HT1080 (cell line): ENCODE measurements around a stretch of chr20.

GRCh38 chr20:38864558-38865189 lies 59.2 kb downstream of the PPP1R16B start:
RAMPAGE:
- cytosol, long total RNA: no peak
- long total RNA: no peak
- nucleus, long total RNA: no peak

GRCh38 chr20:38894949-38895184 lies 31.4 kb upstream of the FAM83D start:
RAMPAGE:
- cytosol, long total RNA: no peak
- long total RNA: no peak
- nucleus, long total RNA: no peak

GRCh38 chr20:38947548-38948577 lies 14.3 kb upstream of the DHX35 start:
RAMPAGE:
- cytosol, long total RNA: no peak
- long total RNA: no peak
- nucleus, long total RNA: no peak

DNA sequence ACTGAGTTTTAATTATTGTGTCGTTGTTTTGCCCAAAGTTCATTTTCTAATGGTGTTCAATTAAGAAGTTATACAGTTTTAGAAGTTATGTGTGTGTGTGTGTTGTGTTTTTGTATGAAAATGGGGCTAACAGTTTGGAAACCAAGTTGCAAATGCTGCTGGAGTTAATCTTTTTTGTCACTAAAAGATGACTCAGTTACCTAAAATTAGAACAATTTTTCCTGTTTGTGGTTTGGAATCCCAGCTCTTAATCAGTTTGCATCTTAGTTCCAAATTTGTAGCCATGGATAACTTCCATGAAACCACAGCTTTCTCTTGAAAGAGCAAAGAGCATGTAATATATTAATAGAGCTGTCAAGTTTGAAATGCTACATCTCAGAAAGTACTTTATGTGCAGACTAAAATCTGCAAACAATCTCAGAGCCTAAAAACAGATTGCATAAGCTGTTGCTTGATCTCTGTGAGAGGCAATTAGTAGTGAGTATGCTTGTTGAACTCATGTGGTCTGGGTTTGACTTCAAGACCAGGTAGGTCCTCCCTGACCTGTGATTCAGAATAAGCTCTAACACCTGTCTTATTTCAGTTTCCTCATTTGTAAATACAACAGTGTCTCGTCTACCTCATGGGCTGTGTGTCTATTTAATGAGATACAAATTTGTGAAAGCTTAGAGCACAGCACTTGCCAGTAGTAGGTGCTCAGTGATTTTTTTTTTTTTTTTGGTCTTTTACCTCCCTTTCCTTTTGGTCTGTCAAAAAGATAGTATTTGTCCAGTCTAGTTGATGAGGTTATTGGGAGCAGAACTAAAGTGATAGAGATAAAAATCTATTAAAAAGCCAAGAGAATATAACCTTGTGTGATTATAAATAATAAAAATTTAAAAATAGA lies 23.6 kb downstream of the DHX35 start:
RAMPAGE:
- cytosol, long total RNA: no peak
- long total RNA: no peak
- nucleus, long total RNA: no peak

DNA sequence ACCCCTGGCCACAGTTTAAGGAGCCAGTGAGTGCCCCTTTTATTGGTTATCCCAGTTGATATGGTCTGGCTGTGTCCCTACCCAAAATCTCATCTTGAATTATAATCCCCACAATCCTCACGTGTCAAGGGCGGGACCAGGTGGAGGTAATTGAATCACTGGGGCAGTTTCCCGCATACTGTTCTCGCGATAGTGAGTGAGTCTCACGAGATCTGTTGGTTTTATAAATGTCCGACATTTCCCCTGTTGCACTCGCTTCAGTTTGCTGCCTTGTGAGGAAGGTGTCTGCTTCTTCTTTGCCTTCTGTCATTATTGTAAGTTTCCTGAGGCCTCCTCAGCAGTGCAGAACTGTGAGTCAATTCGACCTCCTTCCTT lies 116.5 kb downstream of the DHX35 start:
RAMPAGE:
- cytosol, long total RNA: no peak
- long total RNA: no peak
- nucleus, long total RNA: no peak

DNA sequence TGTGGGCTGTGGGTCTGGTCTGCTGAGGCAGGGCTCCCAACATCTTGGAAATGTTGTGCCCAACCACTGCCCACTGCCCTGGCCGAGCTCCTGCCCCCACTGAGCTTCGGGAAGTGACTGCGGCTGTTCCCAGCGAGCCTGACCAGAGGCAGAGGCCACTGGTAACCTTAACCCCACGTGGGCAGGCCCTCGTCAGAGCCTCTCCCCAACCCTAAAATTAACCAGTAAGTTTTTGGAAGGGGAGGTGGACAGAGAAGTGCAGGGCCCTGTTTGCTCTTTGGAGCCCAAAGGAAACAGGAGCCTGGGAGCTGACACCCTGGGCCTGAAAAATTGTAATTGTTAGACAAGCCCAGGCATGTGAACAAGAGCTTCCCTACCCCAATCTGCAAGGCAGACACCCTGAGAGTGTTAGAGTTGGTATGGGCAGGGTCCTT lies 225.8 kb downstream of the MAFB start:
RAMPAGE:
- cytosol, long total RNA: no peak
- long total RNA: no peak
- nucleus, long total RNA: no peak

DNA sequence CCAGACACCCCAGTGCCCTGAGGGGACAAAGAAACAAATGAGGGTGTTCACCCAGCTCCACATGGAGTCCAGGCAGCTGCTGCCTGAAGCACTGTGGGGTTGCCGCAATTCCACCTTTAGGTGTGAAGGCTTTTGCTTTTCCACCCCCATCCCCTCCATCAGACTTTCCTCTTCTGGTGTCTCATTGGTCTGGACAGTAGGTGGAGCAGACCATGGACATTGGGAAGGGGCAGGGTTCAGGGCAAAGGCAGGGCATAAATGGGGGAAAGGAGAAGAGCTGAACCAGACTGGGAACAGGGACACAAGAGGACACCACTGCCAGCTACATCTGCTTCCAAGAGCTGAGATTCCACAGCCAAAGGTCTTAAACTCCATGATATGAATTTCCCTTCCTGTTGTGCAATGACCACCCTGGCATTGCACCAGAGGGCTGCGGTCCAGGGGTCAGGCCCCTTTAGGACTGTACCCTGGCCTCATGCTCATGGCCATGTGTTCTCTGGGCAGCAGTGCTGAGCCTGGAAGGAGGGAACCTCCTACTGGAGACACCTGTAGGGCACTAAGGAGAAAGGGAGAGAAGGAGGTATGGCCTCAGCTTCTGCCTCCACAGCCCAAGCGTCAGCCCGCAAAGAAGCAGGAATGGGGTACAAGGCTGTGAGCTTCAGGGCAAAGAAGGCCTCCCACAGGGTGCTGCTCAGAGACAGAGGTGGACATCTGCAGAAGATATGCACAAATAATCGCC lies 137.9 kb downstream of the MAFB start:
RAMPAGE:
- cytosol, long total RNA: no peak
- long total RNA: no peak
- nucleus, long total RNA: no peak

DNA sequence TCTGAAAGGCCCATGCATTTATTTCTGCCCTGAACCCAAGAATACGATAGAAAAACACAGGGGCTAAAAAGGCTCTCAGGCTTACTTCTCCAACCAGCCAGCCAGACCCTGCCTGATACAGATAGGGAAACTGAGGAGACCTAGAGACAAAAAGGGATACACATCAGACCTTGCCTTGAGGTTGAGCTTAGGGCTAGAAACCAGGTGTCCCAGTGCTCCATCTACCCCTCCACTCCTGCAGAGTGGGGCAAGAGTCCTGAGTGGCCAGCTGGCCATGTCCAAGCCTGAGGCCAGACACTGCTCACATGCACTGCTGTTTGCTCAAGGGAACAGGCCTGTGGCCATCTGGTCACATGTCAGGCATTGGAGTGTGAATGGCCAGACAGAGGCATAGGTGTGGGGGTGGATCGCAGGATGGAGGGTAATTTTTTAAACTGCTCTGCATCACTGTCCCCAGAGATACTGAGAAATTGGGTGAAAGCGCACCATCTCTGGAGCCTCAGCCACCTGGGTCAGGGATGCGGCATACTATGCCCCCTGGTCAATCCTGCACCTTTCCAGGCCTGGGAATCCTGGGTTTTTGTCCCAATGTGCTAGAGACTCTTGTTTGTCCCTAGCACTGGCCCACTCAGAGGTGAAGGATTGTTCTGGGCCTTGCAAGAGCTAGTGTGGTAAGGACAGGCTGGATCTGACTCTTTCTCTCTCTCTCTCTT lies 30.5 kb downstream of the MAFB start:
RAMPAGE:
- cytosol, long total RNA: no peak
- long total RNA: no peak
- nucleus, long total RNA: no peak

DNA sequence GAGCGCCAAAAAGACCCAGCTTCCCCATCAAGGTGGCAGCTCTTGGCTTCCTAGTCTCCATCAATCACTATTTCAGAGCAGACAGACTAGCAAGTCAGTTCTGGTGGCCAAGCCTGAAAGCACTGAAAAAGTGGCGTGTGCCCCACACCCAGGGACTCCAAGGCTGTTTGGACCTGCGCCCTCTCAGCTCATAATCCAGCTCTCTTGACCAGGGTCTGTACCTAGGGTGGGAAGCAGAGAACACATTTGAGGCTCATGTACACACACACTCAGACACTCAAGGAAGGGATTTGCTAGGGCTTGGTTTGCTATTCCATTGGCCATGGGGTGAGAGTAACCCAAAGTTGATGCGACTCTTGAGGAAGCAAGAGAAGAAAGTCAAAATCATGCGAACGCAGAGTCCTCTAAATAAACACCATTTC lies 3.6 kb downstream of the MAFB start:
RAMPAGE:
- cytosol, long total RNA: no peak
- long total RNA: no peak
- nucleus, long total RNA: no peak

DNA sequence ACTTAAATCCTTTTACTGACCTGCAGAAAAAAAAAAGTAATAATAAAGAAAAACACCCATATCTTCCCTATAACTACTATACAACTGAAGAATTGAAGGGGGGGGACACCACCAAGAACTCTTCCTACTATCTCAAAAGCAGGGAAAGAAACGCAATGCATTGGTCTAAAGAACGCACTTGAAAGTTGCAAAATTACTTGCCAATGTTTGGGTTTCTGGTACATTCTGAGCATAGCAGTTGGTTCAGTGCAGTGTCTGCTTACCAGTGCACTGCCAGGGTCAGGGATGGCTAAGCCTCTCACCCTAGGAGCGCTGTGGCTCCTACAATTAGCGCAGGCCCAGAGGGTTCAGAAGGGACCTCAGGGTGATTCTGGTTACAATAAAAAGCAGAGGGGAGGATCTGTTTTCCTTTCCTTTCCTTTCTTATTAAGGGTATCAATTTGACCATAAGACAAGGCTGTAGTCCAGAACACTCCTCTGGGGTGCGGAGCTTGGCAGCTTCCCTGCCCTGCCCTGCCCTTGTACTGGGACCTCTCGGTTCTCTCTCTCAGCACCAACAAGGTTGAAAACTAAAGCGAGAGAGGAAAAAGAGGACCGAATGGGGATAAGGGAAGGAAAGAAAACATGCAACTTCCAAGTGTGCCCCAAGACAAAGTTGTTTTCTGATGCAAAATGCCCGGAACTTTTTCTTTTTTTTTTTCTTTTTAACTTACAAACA lies 2.6 kb downstream of the MAFB start:
RAMPAGE:
- cytosol, long total RNA: no peak
- long total RNA: no peak
- nucleus, long total RNA: no peak

RAMPAGE:
- cytosol, long total RNA: no peak
- long total RNA: no peak
- nucleus, long total RNA: no peak
These were observed 618 bp upstream of the MAFB start for GRCh38 chr20:40689340-40690367.

DNA sequence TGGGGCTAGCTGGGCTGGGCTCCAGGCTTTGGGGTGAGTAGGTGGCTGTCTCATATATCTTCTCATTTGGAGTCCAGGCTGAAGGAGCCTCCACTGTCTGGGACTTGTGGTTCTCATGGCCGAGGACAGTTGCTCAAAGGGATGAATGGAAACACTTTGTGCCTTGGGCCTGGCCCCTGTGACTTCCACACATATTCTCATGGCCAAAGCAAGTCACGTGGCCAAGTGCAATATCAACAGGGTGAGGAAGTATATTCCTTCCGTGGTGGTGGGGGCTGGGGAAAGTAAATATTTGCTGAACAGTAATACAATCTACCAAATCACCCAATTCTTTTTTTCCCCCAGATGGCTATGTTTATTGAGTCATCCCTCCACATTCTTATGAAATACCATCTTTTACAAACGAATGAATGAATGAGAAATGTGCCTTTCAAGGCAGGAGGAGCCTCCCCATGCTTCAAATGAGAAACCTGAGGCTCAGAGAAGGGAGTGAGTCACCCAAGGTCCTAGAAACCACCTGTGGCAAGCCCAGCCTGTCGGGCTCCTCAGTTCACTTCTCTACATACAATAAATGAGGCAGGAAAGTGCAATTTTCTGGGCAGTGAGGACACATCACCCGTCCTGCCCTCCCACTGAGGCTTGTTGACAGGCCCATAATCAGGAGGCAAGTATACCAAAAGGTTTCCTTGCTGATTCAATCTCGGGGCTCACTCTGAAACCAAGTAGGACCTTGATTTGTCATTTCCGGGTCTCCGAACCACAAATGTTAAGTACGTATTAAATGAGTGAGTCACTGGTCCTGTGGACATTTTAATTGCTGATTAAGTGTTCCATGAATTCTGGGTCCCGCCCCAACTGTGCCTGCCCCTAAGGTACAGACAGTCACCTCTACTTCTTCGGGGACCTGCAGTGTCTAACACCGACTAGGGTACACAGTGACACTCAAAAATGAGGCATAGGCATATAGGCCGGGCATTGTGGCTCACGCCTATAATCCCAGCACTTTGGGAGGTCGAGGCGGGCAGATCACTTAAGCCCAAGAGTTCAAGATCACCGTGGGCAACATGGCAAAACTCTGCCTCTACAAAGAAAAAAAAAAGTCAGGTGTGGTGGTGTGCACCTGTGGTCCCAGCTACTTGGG lies 25.2 kb upstream of the TOP1 start:
RAMPAGE:
- cytosol, long total RNA: no peak
- long total RNA: no peak
- nucleus, long total RNA: no peak

DNA sequence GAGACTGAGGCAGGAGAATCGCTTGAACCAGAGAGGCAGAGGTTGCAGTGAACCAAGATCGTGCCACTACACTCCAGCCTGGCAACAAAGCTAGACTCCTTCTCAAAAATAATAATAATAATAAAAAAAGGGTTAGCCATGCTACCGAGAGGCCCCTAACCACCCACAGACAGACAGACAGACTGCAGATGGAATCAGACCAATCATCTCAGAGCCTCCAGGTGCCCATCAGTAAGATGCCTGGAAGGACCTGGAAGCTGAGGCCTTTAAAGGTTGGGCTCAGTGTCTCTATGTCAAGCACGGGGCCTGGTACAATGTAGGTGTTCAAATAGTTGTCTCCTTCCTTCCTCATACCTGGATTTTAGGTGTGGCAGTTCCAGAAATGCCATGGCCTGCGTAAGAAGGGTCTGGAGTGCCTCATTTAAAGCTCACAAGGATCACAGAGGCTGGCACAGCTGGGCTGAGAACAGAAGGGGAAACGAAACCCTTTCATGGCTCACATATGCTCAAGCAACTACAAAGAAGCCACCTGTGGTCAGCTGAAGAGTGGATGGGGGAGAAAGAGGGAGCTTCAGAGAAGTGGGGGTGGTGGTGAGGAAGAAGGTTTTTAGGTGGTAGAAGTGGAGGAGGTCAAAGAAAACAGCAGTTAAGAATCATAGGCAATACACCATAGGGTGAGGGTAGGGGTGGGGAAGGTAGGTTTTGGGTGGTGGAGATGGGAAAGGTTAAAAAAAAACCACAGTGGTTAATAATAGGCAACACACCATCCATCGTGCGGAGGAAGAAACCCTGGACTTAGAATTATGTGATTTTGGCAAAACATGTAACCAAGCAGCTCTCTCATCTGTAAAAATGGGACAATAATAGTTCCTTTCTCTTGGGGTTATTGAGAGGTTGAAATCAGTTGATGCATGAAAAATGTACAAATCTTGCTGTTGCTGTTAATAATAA lies 17.1 kb upstream of the TOP1 start:
RAMPAGE:
- cytosol, long total RNA: no peak
- long total RNA: no peak
- nucleus, long total RNA: no peak

RAMPAGE:
- cytosol, long total RNA: no peak
- long total RNA: no peak
- nucleus, long total RNA: no peak
These were observed 15.7 kb upstream of the PLCG1 start for GRCh38 chr20:41121317-41122321.

GRCh38 chr20:41124511-41125364 lies 12.6 kb upstream of the PLCG1 start:
RAMPAGE:
- cytosol, long total RNA: no peak
- long total RNA: no peak
- nucleus, long total RNA: no peak

DNA sequence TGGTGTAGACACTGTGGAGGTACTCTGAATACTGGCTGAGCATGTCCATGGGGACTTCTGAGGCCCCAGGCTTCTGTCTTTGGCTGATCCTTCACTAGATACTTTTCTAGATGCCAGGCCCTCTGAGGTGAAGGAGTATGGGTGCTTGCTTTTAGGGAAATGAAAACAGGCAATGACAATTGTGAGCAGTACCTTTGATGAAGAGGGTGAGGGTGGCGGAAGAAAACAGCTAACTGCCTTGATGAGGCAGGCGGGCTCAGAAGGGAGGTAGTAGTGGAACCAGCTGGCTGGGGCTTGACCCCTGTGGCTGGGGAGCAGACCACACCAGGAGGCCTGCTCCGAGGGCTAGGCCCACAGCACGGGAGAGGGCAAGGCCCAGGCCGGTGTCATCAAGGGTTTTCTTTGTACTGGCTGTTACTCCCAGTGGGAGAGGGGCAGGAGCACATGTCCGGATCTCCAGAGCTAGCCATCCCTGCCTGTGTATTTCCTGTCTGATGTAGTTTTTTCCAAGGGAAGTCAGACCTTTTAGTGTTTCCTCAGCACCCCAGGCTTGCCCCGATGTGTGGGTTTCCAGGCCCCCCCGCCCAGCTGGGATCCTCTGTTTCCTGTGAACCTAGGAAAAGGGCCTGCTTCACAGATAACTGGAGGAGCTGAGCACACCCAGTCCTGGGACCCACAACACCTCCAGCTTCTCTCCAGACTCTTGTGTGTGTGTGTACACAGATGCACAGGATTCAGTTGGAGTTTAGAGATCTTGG lies 4.0 kb downstream of the PLCG1 start:
RAMPAGE:
- cytosol, long total RNA: no peak
- long total RNA: no peak
- nucleus, long total RNA: no peak

RAMPAGE:
- cytosol, long total RNA: no peak
- long total RNA: no peak
- nucleus, long total RNA: no peak
These were observed 65.7 kb downstream of the PLCG1 start for GRCh38 chr20:41202662-41203733.

DNA sequence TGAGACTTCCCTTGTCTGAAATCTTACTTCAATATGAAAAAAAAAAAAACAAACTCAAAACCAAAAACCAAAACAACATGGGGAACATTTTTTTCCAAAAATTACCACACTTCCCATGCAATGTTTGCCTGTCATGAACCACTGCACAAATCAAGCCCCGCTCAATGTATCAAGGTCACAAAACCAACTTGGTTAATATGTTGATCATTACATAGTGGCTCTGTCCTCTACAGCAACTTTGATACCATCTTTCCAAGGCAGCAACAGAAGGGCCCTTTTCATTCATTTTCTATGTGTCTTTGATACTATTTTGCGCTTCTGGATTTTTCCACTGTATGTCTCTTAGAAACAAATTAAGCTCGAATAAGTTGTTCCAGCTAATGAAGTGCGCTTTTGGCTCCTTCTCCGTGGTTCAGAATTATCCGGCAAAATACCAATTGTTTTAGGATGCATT lies 1.5 kb downstream of the ZHX3 start:
RAMPAGE:
- cytosol, long total RNA: no peak
- long total RNA: no peak
- nucleus, long total RNA: no peak

RAMPAGE:
- cytosol, long total RNA: no peak
- long total RNA: no peak
- nucleus, long total RNA: no peak
These were observed 475 bp upstream of the ZHX3 start for GRCh38 chr20:41317814-41318597.

RAMPAGE:
- cytosol, long total RNA: no peak
- long total RNA: no peak
- nucleus, long total RNA: no peak
These were observed 4.1 kb upstream of the ZHX3 start for GRCh38 chr20:41321620-41321959.